Heart right ventricle (tissue), 2 donors: ENCODE data around the genes TUBG1, CCR10 and IFI35.

- PRO-cap, 2 experiments, result no peak in any of the 2 experiments
Observed at GRCh38 chr17:42541180-42541795, 5.2 kb downstream of the NAGLU start.

DNA sequence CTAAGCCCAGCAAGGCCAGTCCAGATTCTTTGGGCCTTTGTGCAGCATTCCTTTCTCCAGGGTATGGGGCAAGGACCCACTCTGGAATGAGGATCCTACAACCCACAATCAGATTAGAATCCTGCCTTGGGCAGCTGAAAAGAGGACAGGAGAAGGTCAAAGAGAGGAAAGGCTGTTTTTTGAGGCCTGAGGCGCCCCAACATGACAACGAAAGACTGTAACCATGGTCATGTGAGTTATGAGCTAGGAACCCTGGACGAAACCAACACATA is 6.7 kb upstream of the HSD17B1 start:
- PRO-cap, 2 experiments, result no peak in any of the 2 experiments

DNA sequence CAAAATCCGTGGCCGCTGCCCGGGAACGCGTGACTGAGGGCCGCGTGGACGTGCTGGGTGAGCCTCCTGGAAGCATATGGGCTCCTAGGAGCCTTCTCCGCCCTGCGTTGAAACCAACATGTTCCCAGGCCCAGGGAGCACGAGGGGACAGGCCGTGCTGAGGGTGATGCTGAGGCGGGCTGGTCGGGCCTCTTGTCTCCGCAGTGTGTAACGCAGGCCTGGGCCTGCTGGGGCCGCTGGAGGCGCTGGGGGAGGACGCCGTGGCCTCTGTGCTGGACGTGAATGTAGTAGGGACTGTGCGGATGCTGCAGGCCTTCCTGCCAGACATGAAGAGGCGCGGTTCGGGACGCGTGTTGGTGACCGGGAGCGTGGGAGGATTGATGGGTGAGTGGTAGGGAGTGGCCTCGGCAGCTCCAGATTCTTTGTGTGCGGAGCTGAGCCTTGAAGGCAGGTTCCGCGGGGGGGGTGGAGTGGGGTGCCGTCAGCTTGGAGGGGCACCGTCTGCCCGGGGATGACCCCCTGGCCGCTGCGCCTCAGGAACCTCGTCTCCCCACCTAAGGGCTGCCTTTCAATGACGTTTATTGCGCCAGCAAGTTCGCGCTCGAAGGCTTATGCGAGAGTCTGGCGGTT is 627 bp downstream of the HSD17B1 start:
- PRO-cap, 2 experiments, result no peak in any of the 2 experiments

GRCh38 chr17:42609491-42609883 is at the start of gene TUBG1:
Gene TUBG1 (plus strand): TSS chr17:42609683.
- PRO-cap, 2 experiments, result peak in 2 of 2 experiments; most common plus-strand start chr17:42609664 (in 2)

- PRO-cap, 2 experiments, result no peak in any of the 2 experiments
Observed at GRCh38 chr17:42669334-42669736, 7.5 kb downstream of the PLEKHH3 start.

DNA sequence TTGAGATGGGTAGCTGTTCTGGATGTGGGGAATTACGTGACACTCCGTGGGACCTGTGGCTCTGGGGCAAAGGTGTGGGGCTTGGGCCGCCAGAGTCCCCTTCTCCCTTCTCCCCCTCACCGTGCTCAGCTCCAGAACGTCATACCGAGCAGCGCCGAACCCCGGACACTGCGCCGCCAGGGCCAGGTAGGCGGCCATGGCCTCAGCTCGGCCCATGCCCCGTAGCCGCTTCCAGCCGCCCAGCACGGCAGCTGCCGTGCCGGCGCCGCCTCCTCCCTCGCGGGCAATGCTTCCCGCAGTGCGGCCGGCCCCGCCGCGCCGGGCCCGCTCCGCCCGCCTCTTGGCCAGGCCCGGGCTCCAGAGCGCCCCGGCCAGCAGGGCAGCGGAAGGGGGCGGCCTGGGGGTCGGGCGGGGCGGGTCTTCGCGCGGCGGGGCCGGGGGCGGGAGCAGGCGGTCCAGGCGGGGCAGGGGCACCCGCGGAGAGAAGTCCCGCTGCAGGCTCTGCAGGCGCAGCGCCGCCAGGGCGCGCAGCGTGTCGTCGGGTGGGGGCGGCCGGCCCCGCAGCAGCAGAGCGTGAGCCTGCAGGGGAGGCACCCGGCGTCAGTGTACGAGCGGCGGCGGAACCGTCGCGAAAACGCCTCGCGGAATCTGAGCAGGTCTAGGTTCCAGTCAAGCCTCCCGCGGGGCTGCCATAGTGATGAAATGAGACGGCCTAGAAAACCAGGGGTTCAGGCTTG is 6.8 kb downstream of the PLEKHH3 start:
- PRO-cap, 2 experiments, result no peak in any of the 2 experiments

GRCh38 chr17:42677204-42677683 is 450 bp upstream of the PLEKHH3 start:
- PRO-cap, 2 experiments, result no peak in any of the 2 experiments

DNA sequence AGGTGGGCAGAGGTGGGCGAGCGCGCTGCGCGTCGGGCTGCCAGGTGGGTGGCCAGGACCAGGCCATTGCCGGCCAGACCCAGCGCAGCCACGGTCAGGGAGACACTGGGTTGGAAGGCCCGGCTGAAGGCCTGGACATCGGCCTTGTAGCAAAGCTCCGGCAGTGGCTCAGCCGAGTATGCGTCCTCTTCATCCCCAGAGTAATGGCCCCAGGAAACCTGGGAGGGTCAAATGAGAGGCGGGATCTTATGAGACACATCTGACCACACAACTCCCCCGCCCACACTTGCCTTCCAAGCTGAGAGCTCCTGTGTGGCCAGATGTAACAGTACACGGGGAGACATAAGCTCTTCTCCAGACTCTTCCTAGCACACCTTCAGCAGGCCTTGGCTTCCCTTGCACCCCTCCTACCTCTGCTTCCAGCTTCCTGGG is 1.2 kb downstream of the CCR10 start:
- PRO-cap, 2 experiments, result peak in 2 of 2 experiments; most common plus-strand start position 319 of the sequence (in 1); most common minus-strand start position 205 of the sequence (in 2)

- PRO-cap, 2 experiments, result no peak in any of the 2 experiments
Observed at GRCh38 chr17:42681754-42682161, at the start of gene CCR10. Gene CCR10 (minus strand): TSS chr17:42681843.

DNA sequence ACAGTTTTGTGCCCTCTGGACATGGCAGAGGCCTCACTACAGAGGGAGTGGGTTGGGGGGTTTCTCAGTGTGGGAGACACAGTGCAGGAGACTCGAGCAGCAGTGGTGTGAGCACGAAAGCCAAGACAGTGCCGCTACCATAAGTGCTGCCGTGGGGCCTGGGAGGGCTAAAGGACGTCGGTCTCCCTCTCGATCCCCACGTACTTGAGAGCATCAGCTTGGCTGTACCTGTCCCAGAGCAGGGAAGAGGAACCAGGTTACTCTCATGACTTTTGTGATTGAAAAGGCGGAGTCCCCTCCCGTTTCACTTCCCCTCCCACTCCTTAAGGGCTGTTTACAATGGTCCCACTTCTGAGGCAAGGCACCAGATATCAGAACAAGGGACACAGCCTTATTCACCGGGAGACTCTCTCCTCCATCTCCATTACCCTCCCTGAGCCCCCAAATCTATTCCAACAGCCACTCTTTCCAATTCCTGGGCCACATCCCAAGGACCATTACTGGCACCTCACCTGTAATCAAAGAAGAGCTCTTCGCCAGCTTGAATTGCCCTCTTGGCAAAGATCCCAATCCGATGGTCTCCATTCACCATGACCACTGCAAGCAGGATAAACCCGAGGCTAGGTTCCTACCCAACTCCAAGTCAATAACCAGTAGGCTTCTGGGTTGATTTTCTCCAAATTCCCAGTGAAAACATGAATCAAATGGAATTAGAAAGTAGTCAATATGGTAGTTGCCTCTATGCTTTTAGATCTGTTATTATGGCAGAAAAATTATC is 20.2 kb downstream of the CNTNAP1 start:
- PRO-cap, 2 experiments, result no peak in any of the 2 experiments

DNA sequence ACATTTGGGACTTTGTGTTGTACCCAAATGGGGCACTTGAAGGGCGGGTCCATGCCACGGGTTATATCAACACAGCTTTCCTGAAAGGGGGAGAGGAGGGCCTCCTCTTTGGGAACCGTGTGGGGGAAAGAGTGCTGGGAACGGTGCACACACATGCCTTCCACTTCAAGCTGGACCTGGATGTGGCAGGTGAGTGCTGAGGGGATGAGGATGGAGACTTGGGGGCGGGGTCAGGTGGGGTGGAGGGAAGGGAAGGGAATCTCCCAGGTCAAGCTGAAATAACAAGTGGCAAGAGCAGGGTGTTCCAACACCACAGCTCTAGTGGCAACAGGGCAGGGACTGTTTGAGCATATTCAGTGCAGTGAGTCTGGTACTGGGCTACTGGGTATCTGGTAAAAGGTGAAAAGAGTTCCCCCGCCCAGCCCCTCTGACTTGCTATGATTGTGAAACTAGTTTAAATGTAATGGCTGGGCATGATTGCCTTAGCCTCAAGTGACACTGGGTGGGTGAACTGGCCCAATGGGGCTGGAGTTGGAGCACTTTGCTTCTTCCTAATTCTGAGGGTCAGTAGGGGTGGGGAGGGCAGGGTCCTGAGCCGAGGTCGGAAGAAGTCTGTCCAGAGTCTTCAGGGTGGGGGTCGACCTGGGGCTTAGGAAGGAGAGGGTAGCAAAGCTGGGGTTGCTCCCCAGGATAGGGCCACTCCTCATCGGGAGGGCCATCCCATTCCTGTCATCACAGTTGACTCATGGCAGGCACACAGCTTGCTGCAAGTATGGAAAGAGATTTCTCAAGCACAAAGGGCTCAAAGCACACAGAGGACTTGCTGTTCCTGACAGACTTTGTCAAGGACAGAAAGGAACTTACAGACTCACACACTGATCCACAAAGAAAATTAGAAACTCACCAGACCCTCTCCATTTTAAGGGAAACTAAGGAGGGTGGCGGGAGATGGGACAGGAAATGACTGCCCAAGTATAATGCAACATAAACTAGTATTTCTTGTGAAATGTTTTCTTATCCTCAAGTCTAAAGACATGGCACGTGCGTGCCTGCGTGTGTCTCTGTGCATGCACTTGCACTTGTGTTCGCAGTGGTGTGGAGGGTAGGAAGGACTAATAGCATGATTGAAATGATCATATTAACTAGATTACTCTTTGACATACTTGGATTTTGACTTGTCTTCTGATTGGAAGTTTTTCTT is 2.0 kb downstream of the AOC2 start:
- PRO-cap, 2 experiments, result no peak in any of the 2 experiments

GRCh38 chr17:42879587-42880037 is 21.0 kb upstream of the G6PC1 start:
- PRO-cap, 2 experiments, result no peak in any of the 2 experiments

GRCh38 chr17:43006480-43007217 is at the start of gene IFI35:
Gene IFI35 (plus strand): TSS chr17:43006784.
- PRO-cap, 2 experiments, result peak in 2 of 2 experiments; most common plus-strand start chr17:43006785 (in 2)

DNA sequence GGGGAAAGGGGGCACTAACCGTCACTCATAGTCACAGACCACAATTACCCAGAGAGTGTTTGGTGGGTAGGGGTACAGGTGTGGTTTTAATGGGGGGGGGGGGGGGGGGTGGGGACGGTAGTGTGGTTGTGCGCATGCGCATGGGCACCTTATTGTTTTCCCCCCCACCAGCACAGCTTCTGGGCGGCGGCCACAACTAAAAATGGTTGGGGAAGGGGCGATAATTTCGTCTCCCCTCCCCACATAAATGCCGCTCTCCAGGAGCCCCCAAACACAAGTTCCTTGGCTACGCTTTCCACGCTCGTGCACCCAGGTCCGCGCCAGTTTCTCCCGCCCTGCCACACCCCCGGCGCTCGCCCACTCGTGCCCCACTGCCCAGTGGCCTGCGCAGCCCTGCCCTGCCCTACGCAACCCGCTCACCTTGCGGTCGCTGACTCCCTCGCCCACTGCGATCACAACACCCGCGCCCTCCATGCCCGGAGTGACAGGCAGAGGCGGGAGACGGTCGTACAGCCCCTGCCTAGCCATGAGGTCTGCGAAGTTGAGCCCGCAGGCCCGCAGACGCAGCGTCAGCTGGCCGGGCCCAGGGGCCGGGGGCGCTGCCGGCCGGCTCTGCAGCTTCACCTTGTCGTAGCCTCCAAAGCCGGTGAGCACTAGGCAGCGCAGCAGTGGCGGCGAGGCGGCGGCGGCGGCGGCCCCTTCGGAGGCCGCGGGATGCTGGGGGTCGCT is 505 bp downstream of the VAT1 start:
- PRO-cap, 2 experiments, result no peak in any of the 2 experiments

- PRO-cap, 2 experiments, result no peak in any of the 2 experiments
Observed at GRCh38 chr17:43209656-43210024, 2.0 kb upstream of the TMEM106A start.

DNA sequence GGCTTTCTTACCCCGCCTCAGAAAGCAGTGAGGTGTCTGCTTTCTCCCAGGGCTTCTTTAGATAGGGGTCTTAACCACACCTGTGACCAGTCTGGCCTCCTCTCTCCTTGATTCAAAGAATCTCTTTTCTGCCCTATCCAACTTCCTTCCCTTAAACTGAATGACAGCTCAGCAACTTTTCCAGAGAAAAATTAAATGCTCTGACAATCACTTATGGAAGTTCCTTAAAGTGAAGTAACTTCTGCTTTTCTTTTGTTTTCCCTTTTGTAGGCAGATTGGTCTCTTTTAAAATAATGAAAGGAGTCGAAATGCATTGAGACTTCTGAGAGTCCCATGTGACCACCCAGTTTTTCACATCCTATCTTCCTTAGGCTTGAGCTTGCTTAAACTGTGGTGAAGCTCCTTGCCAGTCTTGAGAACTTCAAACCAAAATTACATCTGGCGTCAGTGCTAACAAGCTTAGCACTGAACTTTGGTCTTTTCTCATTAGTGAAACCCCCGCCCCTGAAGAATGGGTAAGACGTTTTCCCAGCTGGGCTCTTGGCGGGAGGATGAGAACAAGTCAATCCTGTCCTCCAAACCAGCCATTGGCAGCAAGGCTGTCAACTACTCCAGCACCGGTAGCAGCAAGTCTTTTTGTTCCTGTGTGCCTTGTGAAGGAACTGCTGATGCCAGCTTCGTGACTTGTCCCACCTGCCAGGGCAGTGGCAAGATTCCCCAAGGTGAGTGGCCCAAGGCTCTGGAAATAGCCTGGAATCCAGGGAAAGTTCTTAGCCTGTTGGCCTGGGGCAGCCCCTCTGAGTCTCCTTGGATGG is 1.1 kb downstream of the TMEM106A start:
- PRO-cap, 2 experiments, result no peak in any of the 2 experiments

DNA sequence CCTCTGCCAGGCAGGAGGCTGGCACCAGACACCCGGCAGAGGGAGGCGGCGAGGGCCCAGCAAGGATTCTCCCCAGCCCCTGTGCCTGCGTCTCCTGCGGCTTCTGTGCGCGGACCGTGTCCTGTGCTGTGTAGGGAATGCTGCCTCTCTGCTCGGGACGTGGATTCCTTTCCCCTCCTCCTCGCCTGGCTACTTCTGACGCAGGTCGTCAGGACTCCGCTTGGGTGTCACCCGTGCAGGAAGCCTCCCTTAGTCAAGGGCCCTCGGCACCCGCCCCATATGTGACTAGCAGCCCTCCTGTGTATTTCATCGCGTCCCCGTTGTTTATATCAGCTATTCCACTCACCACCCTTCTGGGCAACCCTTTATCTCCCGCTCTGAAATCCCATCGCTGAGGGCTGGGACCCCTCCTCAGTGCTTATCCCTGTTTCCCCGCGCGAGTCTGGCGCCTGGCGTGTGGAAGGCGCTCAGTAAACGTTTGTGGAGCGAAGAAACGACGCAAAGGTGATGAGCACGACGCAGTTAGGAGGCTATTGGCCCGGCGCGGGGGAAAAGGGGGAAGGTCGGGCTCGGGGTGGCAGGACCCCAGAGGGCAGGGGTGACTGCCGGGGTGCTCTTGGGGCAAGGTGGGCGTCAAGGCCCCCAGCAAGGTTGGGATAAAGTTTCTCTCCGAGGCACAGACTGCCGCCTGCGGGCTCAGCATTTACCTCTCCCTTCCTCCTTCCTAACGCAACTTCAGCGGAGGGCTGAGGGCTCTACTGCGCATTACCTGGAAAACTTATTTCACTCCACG is 3.3 kb upstream of the CCDC200 start:
- PRO-cap, 2 experiments, result no peak in any of the 2 experiments

- PRO-cap, 2 experiments, result peak in 1 of 2 experiments; most common minus-strand start chr17:43246655 (in 1)
Observed at GRCh38 chr17:43246453-43246791, 18.0 kb upstream of the CCDC200 start.

DNA sequence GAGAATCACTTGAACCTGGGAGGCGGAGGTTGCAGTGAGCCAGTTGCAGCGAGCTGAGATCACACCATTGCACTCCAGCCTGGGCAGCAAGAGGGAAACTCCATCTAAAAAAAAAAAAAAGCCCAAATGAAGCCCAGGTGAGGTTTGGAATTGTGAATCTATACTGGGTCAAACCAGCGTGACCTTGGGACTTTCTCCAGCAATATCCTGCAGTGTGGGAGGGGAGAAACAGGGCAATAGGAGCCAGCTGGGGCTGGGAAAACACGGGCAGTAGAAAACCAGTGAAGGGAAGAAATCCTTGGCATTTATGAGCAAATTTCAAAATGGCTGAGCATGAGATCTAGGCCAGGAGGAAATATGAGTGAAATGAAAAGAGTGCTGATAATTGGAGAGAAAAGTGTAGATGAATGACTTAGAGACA is 8.1 kb upstream of the DHX8 start:
- PRO-cap, 2 experiments, result no peak in any of the 2 experiments

- PRO-cap, 2 experiments, result no peak in any of the 2 experiments
Observed at GRCh38 chr17:43721405-43721987, 37.1 kb downstream of the SOST start.